Placental epithelial cell (primary cell): ENCODE results near the gene MDK.

GRCh38 chr11:44584709-44585353, 19.4 kb downstream of the CD82 start:
- CAGE, long polyA plus RNA, result no peak

DNA sequence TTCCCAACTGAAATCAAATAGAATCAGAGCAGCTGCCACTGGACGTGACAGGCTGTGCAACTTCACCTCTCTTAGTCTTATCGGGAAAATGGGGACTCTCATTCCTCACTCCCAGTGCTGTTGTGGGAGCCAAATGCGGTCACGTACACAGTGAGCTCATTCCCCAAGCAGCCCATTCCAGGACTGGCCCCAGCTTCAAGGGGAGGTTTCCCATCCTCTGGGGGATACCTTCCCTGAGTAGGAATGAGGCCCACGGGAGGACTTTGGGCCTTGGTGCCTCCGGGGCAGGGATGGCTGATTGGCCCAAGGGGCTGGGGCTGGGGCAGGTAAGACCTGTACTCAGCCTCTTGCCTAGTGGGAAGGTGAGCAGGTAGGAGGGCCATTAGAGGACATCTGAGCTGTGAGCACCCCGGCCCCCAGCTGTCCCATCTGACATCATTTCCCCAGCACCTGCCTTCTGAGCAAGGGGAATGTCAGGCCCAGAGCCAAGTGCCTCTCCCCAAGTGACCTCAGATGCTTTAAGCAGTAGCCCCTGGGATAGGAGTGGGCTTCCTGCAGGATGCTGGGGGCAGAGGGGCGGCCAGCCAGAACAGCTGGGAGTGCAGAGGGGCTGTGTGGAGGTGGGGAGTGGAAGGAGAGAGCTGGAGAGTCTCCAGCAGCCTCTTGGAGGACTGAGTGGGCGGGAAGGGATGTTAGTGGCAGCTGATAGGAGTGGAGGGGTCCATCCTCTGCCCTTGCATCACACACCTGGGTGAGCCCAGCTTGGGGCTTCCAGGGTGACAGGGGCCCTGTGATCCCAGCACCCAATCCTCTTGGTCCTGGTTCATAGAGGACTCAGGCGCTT, 58.4 kb downstream of the CD82 start:
- CAGE, long polyA plus RNA, result no peak

DNA sequence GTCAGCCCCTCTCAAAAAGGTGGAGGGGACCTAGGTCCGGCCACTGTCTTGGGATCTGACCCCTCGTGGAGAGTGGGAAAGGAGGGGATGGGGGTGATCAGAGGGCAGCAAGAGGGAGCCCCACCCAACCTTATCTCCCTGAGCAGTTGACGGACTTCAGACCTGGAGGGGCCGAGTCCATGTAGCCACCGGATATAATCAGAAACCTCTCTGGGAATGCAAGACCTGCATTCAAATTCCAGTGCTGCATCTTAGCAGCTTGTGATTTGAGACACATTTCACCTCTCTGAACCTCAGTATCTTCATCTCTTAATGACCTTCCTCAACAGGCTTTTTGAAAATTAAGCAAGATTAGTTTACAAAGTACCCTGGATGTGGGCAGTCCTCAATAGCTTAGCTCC, 44.0 kb downstream of the TP53I11 start:
- CAGE, long polyA plus RNA, result no peak

- CAGE, long polyA plus RNA, result no peak
Measured at GRCh38 chr11:44940251-44940848, 10.3 kb downstream of the TP53I11 start.

DNA sequence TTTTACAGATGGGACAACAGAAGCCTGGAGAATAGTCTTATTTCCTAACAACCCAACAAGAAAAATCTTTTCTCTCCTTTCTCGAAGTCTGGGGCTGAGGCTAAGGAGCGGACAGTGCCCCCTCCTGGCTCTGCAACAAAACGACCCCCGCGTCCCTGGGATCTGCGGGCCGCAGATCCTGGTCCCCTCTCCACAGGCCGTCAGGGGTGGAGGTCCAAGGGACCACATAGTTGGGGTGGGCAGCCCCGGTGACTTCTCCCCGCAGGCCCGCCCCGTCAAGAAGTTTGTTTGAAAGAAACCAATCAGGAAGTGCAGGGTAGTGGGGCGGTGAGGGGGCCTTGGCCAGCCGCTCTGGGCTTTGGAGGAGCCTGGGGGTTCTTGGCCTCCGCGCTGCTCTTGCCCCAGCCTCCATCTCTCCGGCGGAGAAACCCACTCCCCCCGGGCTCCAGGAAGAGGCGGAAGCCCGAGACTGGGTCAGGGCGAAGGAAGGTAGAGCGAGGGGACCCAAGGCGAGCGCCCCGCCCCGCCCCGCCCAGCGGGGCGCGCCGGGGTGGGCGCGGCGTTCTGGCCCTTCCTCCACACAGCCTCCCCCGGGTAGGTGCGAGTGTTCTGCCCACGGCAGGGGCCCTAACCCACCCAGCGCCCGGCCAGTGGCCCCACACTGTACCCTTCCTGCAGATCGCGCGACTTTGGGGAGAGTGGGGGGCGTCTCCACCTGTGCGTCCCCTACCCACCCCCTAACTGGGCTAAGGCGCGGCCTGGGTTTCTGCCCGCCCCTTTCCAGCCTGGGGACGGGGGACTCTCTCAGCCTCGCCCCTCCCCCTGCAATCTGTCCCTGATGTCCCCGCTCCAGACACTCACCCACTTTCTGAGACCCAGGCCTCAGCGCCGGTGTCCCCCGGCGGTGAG, 1.3 kb downstream of the TP53I11 start:
- CAGE, long polyA plus RNA, result no peak

DNA sequence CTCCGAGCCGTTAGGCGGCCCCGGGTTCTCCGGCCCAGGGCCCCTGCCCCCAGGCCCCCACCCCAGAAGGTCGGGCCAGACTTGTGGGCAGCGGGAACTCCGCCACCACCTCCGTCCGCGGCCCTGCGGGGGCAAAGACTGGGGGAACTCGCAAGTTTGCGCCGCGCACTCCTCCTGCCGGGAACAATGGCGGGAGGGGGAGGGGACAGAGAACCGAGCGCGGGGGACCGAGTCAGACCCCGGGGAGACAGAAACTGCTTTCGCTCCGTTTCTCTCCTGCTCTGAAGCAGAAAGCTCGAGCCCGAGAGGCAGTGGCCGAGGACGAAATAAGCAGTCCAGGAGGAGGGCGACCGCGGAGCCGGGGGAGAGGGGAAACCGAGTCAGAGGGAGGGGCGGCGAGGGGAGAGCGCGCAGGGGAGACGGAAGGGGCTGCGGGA, 644 bp downstream of the TP53I11 start:
- CAGE, long polyA plus RNA, result no peak

GRCh38 chr11:45089477-45089872, 57.0 kb upstream of the PRDM11 start:
- CAGE, long polyA plus RNA, result no peak

GRCh38 chr11:45155038-45155801, 8.8 kb downstream of the PRDM11 start:
- CAGE, long polyA plus RNA, result no peak

- CAGE, long polyA plus RNA, result no peak
Measured at GRCh38 chr11:45209613-45211020, 63.7 kb downstream of the PRDM11 start.

- CAGE, long polyA plus RNA, result no peak
Measured at GRCh38 chr11:45873025-45873557, 12.4 kb upstream of the MAPK8IP1 start.

- CAGE, long polyA plus RNA, result no peak
Measured at GRCh38 chr11:45882399-45883129, 2.9 kb upstream of the MAPK8IP1 start.

DNA sequence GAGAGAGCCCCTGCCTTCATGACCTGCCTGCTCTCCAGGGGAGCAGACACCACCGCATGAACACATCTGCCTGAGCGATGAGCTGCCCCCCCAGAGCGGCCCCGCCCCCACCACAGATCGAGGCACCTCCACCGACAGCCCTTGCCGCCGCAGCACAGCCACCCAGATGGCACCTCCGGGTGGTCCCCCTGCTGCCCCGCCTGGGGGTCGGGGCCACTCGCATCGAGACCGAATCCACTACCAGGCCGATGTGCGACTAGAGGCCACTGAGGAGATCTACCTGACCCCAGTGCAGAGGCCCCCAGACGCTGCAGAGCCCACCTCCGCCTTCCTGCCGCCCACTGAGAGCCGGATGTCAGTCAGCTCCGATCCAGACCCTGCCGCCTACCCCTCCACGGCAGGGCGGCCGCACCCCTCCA, 4.7 kb downstream of the FREY1 start:
- CAGE, long polyA plus RNA, result no peak

DNA sequence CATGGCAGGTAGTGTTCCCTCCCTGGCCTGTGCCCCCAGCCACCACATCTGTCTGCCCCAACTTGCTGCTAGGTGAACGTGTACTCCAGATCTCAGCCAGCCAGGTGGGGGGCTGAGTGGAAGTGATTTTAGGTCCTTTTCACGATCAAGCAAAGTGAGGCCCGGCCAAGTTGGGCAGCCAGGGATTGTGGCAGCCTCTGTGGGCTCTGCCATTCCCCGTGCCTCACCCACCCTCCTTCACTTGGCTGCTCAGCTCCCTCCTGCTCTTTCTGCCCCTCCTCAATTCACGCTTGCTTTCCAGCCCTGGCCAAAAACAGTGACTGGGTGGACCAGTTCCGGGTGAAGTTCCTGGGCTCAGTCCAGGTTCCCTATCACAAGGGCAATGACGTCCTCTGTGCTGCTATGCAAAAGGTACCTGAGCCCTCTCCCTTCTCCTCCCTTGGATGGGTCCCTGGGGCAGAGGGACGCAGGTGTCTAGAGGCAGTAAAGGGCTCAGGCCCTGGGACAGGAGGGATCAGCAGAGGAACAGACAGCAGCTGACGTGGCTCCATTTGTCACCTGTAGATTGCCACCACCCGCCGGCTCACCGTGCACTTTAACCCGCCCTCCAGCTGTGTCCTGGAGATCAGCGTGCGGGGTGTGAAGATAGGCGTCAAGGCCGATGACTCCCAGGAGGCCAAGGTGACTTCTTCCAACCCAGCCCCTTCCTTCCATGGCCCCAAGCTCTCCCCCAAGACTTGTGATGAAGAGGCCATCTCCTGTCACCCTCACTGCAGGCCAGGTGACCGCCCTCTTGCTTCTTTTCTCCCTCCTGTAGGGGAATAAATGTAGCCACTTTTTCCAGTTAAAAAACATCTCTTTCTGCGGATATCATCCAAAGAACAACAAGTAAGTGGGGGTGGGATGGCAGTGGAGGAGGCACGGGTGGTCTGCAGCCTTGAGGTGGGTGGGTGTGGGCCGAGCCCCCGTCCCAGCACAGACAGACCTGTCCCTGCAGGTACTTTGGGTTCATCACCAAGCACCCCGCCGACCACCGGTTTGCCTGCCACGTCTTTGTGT, 2.6 kb downstream of the FREY1 start:
- CAGE, long polyA plus RNA, result no peak

DNA sequence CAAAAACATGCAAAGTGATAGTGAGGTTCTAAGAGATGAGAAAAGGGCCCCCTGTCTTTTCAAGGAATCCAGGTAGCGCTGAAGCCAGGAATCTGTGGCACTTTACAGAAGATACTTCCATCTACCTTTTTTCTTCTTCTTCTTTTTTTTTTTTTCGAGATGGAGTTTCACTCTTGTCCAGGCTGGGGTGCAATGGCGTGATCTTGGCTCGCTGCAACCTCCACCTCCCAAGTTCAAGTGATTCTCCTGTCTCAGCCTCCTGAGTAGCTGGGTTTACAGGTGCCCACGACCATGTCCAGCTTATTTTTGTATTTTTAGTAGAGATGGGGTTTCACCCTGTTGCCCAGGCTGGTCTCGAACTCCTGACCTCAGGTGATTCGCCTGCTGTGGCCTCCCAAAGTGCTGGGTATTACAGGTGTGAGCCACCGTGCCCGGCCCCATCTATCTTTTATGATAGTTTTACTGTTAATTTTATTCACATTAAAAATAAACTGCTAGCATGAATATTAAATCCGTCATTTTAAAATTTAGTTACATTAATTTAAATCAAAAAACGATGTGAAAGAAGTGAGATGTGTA, 84.8 kb downstream of the LARGE2 start:
- CAGE, long polyA plus RNA, result no peak

DNA sequence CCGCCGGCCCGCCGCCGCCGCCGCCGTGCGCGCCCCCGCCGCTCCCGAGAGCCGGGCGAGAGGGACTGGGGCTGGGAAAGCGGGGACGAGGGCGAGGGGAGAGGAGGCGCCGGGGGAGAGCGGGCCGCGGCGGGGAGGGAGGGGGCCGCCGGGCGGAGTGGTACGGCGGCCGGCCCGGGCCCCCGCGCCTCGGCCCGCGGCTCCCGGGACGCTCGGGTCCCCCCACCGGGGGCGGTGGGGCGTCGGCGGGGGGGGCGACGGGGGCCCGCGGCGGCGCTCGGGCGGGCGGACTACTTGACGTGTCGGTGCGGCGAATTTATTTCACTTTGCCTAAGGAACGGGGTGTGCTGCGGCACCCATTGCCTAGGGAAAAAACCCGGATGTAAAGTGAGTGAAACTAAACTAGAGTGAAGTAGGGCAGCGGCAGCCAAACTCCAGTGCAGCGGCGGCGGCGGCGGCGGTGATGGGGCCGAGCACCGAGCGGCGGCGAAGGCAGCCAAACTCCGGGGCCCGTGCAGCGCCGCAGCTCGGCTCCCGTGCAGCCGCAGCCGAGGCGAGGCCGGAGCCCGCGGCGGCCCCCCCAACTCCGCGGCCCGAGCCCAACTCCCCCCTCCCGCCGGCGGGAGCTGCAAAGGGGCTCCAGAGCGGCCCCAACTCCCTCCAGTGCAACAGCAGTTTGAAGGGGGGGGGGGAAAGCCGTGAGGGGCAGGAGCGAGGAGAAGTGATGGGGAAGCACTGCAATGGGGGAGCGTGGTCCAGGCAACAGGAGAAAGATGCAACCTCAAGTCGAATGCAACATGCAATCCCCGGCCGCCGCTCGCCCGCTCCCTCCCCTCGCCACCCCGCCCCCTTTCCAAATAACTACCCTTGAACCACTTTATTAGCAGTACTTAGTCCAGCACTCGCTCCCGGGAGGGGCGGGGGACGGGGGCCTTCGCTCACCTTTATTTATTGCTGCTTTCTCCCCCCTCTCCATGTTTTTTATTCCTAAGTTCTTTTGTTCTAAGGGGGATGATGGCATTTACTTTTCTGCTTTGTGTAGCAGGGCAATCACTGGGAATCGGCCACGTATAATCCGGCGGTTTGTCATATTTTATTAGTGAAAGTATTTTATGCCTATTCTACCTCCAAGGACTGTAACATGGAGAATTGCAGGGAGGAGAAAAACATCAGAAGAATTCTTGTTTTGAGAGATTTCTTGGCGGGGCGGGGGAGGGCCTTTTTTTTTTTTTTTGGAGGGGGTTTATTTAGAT, 705 bp upstream of the PHF21A start:
- CAGE, long polyA plus RNA, result no peak

DNA sequence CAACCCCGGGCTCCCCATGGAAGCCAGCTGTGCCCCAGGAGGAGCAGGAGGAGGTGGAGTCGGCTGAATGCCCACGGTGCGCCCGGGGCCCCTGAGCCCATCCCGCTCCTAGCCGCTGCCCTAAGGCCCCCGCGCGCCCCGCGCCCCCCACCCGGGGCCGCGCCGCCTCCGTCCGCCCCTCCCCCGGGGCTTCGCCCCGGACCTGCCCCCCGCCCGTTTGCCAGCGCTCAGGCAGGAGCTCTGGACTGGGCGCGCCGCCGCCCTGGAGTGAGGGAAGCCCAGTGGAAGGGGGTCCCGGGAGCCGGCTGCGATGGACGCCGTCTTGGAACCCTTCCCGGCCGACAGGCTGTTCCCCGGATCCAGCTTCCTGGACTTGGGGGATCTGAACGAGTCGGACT, 339 bp downstream of the CREB3L1 start:
- CAGE, long polyA plus RNA, result no peak

DNA sequence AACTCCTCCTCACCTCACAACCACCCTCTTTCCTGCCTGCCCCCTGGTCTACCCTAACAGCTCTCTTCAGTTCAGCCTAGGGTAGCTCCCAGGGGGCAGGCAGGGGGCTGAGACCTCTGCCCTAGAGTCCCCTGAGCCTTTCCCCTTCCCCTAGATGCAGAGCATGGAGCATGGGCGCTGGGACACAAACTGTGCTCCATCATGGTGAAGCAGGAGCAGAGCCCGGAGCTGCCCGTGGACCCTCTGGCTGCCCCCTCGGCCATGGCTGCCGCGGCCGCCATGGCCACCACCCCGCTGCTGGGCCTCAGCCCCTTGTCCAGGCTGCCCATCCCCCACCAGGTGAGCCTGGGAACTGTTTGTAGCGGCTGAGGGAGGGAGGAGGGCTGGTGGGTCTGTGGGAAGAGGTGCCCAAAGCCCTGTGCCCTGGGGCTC, 30.2 kb downstream of the CREB3L1 start:
- CAGE, long polyA plus RNA, result no peak

- CAGE, long polyA plus RNA, result no peak
Measured at GRCh38 chr11:46330393-46330926, 16.8 kb upstream of the DGKZ start.

DNA sequence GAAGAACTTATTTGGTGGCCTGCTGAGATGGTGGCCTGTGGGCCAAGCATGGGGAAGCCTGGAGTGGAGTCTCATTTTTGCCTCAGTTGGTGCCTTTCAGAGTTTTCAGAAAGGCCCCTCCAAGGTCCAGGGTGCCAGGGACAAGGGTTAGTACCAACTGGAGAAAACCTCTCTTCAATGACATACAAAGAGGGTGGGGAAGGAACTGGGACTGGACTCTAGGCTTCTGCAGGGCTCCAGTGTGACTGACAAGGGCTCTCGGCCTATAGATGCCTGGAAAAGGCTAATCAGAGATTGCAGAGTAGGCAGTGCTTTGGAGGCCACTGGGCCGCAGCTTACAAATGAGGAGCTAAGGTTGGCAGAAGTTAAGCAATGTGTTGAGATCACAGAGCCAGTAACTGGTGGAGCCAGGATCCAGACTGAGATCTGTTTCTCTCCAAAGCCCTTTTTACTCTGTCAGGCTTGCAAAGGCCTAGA, 7.5 kb upstream of the DGKZ start:
- CAGE, long polyA plus RNA, result no peak

- CAGE, long polyA plus RNA, result start-site peak on the plus strand at chr11:46381679-46381715, 185 and 799 reads in 2 replicates
Measured at GRCh38 chr11:46381443-46382229, at the start of gene MDK. Gene MDK (plus strand): TSS chr11:46381669.